Fibroblast of the aortic adventitia (primary cell): ENCODE results near the gene EIF3M.

DNA sequence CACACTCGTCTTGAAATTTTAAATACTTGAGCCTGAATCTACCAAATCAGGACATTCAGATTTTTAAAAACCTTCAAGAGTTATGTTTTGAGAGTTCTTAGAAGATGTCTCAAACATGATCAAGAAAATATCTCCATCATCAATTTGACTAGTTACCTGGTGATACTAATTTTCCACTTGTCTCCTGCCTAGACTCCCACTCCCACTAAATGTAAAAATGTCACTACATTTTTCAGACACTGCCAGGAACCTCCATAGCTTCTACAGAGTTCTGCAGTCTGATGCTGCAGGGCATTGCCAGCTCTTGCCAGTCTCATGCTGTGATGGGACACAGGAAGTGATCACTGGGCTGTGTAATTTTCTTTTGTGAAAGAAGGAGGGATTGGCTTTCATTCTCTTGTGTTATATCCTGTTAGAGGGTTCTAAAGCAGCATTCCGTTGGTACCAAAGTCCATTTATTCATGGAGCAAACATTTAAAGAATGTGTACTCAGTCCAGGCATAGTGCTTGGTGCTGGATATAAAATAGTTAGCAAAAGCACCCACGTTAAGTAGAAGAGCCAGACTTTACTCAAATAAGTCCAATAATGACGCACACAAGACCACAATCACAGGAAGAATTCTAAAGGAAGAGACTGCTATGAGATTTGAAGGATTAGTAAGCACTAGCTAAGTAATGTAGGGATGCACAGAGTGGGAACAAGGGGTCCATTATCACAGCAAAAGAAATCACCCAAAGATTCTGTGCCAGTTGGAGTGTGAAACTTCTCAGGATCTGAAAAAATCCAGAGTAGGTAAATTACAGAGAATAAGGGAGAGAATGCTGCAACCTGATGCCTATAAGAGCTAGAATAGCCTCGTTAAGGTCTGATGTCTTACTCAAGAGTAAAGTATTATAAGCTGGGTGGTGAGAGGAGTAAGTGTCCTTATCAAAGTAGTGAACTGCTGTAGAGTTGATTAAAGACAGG, 728.1 kb downstream of the METTL15 start:
- CAGE, long polyA plus RNA, result no peak

DNA sequence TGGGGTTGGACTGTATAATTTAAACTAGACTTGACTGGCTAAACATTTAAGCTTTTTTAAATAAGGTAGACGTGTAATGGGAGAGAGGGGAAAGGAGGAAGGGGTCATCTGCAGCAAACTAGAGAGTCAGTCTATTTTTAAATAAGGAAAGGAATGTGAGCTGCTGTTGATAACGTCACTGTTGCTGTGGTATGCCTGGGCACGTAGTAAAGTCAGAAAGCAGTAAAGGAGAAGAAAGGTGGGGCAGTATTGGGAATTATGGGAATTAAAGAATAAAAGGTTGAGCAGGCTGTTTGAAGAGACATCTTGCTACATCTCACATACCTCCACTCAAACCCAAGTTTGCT, 80.4 kb upstream of the FSHB start:
- CAGE, long polyA plus RNA, result no peak

DNA sequence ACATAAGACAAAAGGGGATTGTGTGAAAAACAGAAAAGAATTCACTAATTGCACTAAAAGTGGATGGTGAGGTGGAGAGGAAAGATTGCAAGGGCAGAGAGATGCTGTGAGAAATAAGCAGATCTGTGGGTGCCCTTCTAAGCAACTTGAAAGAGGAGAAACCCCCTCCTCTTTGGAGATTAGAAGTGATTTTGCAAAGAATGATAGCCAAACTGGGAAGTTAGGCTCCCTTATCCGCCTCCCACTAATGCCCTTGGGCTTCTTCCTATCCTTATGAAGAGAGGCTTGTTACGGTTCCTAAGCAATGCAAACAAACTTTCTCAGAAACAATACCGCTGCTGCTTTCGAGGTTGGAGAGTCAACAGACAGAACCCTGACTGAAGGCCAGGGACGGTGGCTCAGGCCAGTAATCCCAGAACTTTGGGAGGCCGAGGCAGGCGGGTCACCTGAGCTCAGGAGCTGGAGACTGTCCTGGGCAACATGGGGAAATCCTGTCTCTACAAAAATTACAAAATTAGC, 84.4 kb downstream of the ARL14EP start:
- CAGE, long polyA plus RNA, result no peak

GRCh38 chr11:30456843-30457507, 129.2 kb downstream of the MPPED2 start:
- CAGE, long polyA plus RNA, result no peak

- CAGE, long polyA plus RNA, result no peak
Observed at GRCh38 chr11:30478841-30479402, 107.2 kb downstream of the MPPED2 start.

GRCh38 chr11:31806066-31806487, 5.0 kb downstream of the PAX6 start:
- CAGE, long polyA plus RNA, result no peak

GRCh38 chr11:32087918-32088775, 2.7 kb upstream of the RCN1 start:
- CAGE, long polyA plus RNA, result no peak

DNA sequence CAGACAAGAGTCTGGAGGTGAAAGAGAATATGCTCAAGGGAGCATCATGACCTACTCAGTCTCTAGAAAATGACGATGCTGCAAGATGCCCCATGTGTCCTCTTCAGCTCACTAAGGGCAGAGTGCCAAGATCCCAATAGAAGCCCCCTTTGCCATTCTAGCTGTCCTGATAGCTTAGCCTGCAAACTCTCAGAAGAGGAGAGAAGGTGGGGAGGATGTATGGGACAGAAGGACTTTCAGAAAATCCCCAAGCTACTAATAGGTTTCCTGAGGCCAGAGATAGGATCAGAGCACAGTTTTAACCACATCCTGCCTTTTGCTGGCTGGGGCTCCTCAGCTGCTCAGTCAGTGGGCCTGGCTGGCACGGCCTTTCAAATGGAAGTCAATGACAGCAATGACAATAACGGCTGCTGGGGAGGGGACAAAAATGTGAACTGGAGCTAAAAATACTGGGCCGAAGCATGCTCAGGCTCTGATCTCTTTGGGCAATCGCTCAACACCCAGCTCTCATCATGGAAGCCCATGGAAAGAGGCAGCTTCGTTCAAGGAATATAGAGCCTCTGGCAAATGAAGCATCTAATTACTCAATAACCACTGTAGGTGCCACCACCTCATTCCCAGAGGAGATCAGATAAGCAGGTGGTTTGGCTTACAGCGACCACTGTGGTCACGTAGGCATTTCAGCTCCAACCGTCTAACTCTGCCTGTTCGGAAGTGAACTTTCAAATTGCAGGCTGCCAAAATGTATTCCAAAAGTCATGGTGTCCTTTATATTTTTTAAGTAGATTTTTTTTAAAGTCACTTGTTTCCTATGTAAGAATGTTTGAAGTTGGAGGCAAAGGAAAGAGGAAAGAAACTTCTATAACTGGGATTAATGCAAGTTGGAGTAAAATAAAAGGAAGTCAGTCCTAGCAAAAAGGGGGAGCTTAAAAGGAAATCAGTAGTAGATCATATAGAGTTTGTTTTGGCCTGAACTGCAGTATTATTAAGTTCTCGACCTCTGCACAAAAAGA, 14.3 kb downstream of the WT1 start:
- CAGE, long polyA plus RNA, result no peak

- CAGE, long polyA plus RNA, result no peak
Observed at GRCh38 chr11:32426627-32427508, 8.5 kb downstream of the WT1 start.

DNA sequence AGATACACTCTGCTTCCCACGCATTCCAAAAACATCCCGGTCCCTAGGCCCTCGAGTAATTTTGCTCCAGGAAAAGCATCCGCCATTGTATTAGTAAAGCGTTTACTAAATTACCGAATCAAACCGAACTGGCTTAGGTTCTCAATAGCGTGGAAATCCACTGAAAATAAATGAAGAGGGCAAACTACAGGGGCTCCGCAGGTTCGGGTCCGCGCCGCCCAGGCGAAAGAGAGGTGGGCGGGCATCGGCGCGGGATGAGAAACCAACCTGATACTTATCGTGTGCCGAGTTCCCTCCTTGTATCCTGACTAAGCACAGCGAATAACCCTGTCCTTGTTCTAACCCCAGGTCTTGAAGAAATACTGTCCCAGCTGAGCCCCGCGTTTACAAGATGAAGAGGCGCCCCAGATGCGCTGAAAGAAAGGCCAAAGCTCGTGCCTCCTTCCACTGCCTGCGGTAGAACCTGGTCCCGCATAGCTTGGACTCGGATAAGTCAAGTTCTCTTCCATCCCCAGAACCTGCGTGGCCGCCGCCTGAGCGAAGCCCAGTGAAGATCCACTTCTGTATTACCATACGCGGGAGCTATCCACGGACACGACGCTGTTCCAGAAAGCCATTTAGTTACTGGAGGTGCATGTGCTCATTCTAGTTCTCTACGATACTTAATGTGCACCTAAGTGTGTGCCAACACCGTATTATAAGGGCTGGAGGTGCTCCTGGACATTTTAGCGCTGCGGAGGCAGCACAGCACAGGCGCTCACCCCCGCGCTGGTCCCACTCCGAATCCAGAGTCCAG, 1.6 kb downstream of the WT1 start:
- CAGE, long polyA plus RNA, result no peak

- CAGE, long polyA plus RNA, result no peak
Observed at GRCh38 chr11:32436366-32436981, 1.1 kb upstream of the WT1 start.

DNA sequence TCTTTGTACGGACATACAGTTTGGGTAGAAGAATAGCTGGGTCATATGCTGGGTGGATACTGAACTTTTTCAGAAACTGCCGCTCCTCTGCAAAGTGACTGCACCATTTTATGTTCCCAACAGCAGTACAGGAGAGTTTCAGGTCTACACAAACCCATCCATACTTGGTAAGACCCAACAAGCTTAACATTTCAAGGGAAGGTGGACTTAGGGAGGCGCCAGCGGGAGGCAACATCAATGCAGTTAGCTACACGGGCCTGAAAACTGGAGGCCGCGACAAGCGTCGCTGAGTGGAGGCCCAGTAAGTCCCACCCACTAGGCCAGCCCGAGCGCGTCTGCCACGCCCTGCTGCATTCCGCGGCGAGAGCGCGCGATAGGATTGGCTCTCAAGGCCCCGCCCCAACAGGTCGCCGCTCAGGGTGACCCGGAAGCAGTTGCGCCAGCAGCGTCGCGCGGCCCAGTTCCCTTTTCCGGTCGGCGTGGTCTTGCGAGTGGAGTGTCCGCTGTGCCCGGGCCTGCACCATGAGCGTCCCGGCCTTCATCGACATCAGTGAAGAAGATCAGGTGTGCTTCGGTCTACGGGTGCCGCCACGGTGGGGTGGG, at the start of gene EIF3M:
Gene EIF3M (plus strand): TSS at position 466 of the 603 bp plus-strand sequence.
- CAGE, long polyA plus RNA, result no peak

- CAGE, long polyA plus RNA, result no peak
Observed at GRCh38 chr11:32892118-32892639, 432 bp upstream of the QSER1 start.

DNA sequence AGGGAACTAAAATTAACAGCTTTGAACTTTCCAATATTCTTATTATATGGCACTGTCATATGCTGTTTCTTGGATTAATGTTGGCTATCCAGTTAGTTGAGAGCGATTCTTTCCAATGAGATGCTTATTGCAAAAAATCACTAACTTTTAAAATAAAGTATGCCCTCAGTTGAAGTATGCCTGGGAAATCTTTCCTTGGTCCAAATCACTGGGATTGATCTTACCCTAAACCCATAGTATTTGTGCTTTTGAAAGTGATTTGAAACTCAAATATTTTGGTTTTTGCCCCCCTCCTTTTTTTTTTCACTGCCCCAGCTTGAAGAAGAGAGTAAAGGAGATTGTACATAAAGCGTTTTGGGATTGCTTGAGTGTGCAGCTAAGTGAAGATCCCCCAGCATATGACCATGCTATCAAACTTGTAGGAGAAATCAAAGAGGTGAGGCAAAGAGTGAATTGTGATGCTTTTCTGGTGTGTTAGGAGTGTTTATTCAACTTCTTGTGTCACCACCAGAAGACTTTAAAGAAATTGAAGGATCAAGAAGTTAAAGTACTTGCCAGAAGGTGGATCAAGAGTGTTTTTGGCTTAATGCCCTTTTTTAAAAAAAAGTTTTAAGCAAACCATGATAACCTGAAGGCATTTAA, 17.5 kb downstream of the TCP11L1 start:
- CAGE, long polyA plus RNA, result no peak

GRCh38 chr11:33124905-33125763, 36.1 kb downstream of the CSTF3 start:
- CAGE, long polyA plus RNA, result no peak

GRCh38 chr11:33138144-33138842, 23.0 kb downstream of the CSTF3 start:
- CAGE, long polyA plus RNA, result no peak

DNA sequence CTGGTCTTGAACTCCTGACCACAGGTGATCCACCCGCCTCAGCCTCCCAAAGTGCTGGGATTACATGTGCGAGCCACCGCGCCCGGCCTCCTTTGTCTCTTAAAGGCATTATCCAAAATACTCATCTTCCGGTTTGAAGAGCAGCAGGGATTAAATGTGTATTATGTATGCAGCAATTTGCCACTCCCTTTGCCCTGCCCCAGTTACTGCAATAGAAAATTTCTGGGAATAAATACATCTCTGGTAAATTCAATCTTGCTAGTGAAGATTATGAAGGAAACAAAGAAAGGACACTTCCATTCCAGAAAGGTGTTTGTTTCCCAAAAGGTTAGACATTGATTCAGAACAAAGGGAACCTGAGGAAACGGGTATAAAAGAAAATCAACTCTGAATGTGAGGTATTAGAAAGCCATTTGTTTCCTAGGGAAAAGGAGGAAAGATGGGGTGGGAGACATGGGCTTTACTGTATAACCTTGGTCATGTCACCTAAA, 1.1 kb upstream of the HIPK3 start:
- CAGE, long polyA plus RNA, result no peak

GRCh38 chr11:33260993-33261473, 3.9 kb downstream of the HIPK3 start:
- CAGE, long polyA plus RNA, result no peak

DNA sequence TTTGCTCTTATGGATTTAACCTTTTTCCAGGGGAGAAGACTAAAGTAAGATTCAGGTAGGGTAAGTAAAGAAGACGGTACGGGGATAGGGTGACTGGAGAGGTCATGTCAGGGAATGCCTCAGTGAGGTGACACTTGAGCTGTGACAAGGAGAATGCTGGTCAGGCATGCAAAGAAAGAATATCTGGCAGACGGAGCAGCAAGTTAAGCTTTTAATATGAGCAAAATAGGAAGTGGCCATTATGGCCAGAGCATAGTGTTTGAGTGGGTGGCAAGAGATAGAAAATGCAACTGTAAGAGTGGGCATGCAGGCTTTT, 17.5 kb upstream of the KIAA1549L start:
- CAGE, long polyA plus RNA, result no peak

DNA sequence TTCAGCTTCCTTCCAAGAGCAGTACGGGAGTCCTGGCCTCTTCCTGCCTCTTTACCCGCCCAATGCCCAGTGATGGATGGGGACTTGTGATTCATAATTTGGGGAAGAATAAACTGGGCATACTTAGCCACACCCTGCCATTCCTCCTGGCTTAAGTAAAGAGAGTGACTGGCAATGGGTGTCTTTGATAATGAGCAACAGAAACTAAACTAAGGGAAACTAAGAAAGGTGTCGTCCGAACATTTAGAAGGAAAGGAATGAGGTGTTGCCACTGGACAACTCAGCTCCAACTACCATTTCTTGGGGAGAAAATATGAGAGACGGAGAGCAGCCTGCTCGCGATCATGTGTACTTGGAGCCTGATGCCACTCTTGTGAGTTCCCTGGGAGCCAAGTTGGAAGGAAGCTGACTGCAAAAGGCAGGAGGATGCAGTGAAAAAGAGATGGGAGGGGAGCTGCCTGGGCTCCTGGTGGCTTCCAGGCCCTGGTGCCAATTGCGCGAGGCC, 11.3 kb downstream of the C11orf91 start:
- CAGE, long polyA plus RNA, result no peak